Metanephros (tissue), 2 donors: ENCODE measurements around the gene ATP6V0E2.

- RAMPAGE, long total RNA: no peak
Measured at GRCh38 chr7:149225858-149227184, 13.1 kb upstream of the ZNF212 start.

DNA sequence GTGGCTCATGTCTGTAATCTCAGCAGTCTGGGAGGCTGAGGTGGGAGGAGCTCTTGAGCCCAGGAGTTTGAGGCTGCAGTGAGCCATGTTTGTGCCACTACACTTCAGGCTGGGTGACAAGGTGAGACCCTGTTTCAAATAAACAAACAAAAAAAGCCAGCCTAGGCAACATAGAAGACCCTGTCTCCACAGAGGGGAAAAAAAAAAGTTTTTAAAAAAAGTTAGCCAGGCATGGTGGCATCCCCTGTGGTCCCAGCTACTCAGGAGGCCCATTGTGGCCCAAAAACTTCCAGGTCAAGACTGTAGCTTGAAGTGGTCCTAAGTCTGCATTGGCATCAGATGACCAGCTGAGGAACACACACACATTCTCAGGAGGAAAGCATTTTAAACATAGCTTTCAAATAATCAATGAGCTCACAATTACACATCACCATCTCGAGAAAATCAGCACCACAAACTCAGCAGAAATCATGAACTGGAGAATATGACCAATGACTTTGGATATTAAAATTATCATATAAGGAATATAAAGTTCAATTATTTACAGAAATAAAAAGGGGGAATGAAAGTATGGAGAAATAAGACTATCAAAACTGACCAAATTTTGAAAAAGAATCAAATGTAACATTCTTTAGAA lies 17.7 kb downstream of the ZNF746 start:
- RAMPAGE, long total RNA: no peak

DNA sequence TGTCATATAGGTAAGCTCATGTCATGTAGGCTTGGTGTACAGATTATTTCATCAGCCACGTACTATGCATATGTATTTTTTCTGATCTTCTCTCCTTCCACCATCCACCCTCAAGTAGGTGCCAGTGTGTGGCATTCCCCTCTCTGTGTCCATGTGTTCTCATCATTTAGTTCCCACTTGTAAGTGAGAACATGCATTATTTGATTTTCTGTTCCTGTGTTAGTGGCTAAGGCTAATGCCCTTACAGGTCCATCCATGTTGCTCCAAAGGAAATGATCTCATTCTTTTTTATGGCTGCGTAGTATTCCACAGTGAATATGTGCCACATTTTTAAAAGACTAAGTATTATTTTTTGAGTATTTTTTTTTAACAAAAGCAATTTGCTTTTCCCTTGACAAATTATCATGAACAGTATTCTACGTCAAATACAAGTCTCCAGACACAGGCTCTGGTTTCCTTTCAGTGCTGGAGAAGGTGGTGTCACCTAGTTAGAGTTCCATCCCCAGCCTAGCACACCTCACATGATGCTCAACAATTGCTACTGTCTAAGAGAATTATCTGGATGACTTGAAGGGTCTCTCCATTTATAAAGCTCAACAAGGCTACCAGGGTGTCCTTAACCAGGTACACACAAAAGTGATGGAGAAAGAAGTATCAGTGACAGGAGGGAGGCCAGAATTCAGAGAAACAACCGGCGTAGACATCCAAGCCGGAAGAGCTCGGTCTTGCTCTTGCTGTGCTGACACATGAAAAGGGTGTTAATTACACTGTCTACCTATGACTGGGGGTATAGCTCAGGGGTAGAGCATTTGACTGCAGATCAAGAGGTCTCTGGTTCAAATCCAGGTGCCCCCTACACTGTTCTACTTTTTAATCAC lies 86.6 kb upstream of the ZNF746 start:
- RAMPAGE, long total RNA: no peak

DNA sequence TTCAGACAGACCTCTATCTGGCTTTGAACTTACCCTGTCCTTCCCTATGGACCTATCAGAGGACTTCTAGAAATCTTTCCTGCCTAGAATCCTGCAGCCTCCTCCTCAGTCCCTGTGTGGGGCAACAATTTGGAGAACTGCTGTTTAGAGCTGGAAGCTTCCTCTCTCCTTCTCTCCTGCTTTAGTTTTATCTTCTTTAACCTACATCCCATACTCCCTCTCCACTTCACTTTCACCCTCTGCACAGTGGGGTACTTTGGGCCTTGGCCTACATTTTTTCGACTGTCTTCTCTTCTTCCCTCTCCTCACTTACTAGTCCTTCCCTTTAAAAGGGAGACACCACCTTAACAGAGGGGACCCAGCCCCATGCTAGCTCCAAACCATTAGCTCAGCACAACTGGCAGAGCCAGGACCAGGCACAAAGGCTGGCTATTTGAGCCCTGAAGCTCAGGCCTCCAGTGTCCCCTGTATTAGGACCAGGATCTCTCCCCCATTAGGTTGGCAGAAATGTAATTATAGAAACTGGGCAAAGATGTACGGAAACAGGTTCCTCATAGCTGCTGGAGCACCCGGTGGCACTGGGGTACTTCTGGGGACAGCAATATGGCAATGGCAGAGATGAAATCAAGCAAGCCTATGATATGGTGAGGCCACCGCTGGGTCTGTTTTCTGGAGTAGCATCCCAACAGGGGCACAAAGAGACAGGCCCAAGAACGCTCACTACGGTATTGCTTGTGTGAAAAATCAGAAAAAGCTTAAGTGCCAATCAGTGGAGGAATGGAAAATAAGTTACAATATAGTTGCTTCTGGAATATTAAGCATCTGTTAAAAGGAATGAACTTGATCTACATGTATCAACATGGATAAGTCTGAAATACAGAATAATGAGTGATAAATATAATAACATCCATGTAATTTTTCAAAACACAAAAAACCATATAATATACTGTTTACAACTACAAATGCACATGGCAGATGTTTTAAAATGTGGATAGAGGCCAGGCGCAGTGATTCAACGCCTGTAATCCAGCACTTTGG lies 92.8 kb upstream of the ZNF746 start:
- RAMPAGE, long total RNA: no peak

GRCh38 chr7:149599029-149599350 lies 101.4 kb upstream of the ZNF746 start:
- RAMPAGE, long total RNA: no peak

- RAMPAGE, long total RNA: no peak
Measured at GRCh38 chr7:149734415-149734938, 19.7 kb downstream of the KRBA1 start.

DNA sequence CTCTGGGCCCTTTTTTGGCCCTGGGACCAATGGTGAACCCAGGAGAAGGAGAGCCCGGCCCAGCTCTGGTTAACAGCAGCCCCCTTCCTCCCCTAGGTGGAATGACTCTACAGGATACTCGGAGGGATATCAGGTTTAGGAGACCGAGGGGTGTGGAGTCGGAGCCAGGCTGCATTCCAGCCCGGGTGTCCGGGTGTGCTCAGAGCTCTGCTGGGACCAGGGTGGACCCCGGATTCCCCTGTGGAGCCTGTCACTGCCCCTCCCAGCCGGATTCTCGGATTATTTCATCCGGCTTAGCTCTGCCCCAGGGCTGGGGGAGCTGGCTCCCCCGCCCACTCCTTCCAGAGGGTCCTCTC lies 1.4 kb upstream of the ZNF467 start:
- RAMPAGE, long total RNA: no peak

- RAMPAGE, long total RNA: no peak
Measured at GRCh38 chr7:149775985-149776970, 2.9 kb upstream of the ZNF467 start.

GRCh38 chr7:149790084-149790645 lies 16.8 kb upstream of the ZNF467 start:
- RAMPAGE, long total RNA: no peak

- RAMPAGE, long total RNA: no peak
Measured at GRCh38 chr7:149869895-149870613, 3.7 kb upstream of the ATP6V0E2 start.

- RAMPAGE, long total RNA: no peak
Measured at GRCh38 chr7:149873665-149874168, at the start of gene ATP6V0E2. Gene ATP6V0E2, plus strand, starts transcription at chr7:149873969.

GRCh38 chr7:150322812-150322987 lies 455 bp upstream of the LRRC61 start:
- RAMPAGE, long total RNA: no peak

DNA sequence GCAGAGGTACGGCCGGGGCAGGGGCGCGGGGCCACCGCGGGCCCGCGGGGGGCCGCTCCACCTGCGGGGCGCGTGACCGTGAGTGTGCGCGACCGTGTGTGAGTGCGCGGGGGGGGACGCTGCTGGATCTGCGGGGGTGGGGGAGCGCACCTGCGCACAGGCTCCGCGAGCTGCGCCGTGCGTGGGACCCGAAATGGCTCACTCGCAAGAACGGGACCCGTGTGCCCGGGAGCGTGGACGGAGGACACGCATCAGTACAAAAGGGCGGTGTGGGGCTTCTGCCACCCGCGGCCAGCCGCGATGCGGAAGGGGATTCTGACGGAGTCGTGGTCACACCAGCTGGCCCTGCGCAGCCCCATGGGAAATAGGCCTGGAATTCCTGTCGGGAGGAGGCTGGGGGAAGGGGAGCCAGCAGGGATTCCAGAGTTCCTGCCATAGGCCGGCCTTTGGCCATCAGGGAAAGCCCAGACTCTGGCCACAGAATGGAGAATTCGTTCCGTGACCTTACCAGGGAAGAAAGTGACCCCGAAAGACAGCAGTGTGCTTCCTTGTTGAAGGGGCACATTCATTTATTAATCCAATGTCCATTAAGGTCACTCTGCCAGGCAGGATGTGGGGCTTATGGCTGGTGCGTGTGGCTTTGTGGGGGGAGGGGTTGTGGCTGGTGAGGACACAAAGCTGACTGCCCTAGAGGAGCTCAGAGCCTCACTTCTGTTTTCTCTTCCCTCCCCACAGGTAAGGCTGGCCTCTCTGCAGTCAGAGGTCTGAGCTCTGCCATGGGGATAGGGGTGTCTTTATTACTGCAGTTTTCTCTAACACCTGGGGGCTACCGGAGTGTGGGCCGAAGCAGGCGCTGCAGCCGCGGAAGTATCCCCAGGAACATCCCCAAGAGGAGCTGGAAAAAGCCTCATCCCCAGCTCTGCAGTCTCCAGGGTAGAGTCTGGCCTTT lies 588 bp downstream of the REPIN1 start:
- RAMPAGE, long total RNA: no peak

DNA sequence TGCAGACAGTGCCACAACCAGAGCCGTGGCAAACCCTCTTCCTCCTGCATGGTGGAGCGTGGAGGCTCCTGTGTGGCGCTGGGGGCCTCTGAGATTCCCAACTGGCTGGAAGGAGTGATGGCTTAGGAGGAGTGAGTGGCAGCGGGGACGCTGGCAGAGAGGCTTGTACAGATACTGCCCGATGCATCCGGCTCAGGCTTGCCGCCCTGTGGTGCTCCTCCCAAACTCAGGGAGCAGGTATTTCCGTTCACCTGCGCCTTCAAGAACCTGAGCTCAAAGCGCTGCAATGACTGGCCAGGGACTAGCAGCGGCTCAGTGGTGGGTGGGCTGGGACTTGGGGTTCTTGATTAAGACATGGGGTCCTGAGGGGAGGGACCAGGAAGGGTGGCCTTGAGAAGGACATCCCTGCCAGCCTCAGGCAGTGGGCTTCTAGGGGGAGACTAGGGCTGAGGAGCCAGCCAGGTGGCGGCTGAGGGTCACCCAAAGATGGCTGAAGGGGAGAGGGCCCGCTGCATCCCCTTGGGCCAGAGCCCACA lies 3.0 kb downstream of the ZNF775 start:
- RAMPAGE, long total RNA: no peak

- RAMPAGE, long total RNA: no peak
Measured at GRCh38 chr7:150433541-150434083, 16.8 kb upstream of the GIMAP8 start.

DNA sequence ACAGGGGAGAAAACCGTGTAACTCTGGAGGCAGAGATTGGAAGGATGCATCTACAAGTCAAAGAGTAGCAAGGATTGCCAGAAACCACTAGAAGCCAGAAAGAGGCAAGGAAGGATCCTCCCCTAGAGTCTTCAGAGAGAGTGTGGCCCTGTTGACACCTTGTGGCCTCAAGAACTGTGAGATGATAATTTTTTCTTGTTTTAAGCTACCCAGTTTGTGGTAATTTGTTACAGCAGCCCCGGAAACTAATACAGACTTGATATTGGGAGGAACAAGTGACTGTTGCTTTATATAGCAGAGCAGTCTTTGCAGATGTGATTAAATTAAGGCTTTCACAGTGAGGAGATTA lies 3.6 kb upstream of the GIMAP7 start:
- RAMPAGE, long total RNA: no peak

DNA sequence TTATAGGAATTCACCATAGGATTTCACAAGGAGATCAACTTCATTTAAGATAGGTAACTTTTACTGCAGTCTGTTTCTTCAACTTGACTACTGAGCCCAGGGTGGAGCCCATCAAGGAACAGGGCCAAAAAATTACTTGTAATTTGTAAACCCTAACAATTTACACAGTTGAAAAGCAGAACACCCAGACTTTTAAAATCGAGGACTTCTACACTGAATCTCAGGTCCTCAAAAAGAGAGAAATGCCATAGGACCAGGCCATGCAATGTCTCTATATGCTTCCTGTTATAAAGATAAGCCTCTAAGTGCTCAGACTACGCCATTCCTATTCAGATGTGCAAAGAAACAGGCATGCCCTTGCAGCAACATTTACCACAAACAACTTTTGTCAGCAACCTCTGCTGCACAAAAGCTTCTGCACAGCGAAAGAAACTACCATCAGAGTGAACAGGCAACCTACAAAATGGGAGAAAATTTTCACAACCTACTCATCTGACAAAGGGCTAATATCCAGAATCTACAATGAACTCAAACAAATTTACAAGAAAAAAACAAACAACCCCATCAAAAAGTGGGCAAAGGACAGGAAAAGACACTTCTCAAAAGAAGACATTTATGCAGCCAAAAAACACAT lies 10.5 kb upstream of the GIMAP4 start:
- RAMPAGE, long total RNA: no peak

DNA sequence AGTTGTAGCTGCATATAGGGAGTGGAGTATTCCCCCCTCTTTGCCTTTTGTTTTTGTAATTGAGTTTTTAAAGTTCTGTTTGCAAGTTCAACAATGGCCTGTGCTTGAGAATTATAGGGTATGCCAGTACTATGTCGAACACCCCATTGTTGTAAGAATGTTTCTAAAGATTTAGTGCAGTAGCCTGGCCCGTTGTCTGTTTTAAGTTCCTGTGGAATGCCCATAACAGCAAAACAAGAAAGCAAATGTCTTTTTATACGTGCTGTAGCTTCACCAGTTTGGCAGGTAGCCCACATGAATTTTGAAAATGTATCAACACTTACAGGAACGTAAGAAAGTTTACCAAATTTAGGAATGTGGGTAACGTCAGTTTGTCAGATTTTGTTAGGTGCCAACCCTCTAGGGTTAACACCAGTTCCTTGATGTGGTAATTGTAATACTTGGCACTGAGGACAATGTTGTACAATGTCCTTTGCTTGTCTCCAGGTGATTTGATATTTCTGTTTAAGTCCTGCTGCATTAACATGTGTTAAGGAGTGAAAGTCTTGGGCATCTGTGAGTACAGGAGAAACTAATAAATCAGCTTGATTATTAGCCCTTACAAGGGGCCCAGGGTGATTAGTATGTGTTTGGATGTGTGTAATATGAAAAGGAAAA lies 3.2 kb upstream of the GIMAP4 start:
- RAMPAGE, long total RNA: no peak

GRCh38 chr7:150570812-150571359 lies 3.7 kb downstream of the GIMAP4 start:
- RAMPAGE, long total RNA: no peak

DNA sequence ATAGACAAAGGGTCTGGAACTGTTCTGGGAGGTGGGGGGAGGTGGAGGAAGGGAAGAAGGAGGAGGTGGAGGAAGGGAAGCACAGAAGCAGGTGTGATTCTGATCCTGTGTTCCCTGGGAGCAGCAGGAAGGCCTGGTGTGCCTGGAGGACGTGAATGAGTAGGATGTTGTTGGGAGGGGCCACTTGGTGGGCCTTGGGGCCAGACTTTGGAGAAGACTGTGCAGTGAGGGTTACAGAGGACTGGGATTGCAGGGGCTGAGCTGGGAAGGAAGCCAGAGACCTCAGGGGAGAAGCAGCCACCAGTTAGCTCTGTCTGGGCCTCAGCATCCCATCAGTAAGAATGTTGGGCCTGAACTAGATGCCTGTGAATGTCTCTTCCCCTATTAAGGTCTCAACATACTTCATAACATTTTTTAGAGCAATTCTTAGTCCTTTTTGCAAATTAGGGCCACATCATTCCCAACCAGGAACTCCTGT lies 1.7 kb downstream of the GIMAP6 start:
- RAMPAGE, long total RNA: no peak